Metastatic Lung Carcinoma in the Adrenal Gland (tissue), 1 donor: ENCODE results near the gene SETD7.

DNA sequence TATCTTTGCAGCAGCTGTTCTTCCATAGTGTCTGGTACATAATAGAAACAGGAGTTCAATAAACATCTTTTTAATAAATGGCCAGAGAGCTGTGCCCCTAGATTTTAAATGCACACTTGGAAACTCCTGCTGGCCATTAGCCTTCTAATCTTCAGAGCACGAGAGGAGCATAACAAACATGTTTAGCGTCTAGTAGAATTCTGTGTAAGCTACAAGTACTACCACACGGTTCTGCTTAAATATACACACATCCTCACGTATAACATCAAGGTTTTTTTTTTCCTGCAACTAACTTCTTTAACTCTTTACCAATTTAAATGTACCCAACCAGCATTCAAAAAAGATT lies 705 bp downstream of the SCLT1 start:
- PRO-cap, result no peak

DNA sequence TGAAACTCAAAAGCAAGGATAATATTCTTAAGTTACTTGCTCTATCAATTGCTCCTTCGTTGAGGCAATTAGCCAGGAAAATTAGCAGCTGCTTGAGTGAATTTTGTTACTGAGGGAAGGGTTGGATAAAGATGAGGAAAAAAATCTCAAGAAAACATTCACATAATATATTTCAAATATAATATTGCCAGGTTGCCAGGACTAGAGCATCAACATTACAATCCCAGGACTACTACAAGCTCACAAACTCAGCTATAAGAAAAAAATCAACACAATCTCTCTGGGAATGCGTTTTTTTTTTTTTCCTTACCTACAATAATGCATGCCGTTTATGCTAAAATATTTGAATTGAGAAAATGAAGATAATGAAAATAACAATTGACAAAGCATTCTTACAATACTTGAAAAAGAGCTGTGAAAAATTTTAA lies 1129.1 kb downstream of the C4orf33 start:
- PRO-cap, result no peak

DNA sequence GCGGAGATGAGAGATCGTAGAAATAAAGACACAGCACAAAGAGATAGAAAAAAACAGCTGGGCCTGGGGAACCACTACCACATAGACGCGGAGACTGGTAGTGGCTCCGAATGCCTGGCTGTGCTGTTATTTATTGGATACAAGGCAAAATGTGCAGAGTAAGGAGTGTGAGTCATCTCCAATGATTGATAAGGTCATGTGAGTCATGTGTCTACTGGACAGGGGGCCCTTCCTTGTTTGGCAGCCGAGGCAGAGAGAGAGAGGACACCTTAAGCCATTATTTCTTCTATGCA lies 921.8 kb upstream of the PCDH10 start:
- PRO-cap, result no peak

GRCh38 chr4:133148287-133148833 lies 734 bp upstream of the PCDH10 start:
- PRO-cap, result no peak

GRCh38 chr4:133578830-133579144 lies 429.7 kb downstream of the PCDH10 start:
- PRO-cap, result no peak

GRCh38 chr4:133886547-133886989 lies 315.0 kb downstream of the PABPC4L start:
- PRO-cap, result no peak

DNA sequence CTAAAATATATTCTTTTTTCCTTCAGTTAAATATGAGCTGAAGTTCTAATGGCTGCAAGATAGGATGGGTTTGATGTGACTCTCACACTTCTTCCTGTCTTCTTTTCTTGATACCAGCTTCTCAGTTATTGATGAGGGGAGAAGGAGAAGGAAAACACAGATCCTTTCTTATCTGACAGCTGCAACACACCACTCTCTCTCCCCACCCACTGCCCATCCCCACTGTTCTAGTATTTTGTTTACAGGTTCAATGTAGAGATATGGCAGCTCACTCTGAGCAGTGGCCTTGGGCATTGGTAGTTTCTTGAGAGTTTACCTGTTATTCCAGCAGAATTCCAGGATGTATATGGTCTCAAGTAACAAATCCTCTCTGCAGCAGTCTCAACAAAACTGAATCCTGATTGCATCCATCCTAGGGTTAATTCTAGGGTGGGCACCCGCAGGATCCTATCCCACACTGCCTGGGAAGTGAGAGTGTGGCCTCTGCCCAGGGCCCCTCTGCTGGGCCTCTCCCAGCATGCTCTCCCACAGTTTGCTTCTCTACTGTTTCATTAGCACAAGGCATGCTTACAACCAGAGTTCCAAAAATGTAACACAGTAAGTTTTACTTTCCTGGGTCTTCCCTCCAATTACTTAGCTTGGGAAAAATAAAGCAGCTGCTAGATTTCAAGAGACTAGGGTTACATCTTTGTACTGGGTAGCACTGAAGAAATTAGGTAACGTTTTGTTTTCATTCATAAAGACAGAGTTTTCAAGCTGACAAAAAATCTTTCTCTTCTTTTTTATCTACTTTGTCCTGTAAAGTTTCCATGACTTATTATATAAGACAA lies 130.9 kb upstream of the PCDH18 start:
- PRO-cap, result no peak

GRCh38 chr4:137853527-137853820 lies 321.2 kb upstream of the PCDH18 start:
- PRO-cap, result no peak

DNA sequence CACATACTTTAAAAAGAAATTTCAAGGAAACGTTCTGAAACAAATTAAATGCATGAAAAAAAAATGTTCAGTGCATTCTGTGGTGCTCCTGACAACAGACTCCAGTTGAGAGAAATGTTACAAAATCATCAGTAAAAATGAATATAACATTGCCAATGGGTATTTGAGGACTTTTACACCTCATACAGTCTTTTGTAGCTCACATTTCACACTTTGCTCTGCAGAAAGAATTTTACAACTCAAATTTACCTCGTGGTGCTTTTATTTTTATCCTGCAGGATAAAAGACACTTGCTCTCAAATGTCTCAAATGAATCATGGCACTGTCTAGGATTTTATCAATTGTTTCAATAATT lies 60.6 kb downstream of the SLC7A11 start:
- PRO-cap, result no peak

GRCh38 chr4:138217131-138218126 lies 24.7 kb downstream of the SLC7A11 start:
- PRO-cap, result no peak

- PRO-cap, result no peak
Measured at GRCh38 chr4:138390278-138390784, 148.2 kb upstream of the SLC7A11 start.

DNA sequence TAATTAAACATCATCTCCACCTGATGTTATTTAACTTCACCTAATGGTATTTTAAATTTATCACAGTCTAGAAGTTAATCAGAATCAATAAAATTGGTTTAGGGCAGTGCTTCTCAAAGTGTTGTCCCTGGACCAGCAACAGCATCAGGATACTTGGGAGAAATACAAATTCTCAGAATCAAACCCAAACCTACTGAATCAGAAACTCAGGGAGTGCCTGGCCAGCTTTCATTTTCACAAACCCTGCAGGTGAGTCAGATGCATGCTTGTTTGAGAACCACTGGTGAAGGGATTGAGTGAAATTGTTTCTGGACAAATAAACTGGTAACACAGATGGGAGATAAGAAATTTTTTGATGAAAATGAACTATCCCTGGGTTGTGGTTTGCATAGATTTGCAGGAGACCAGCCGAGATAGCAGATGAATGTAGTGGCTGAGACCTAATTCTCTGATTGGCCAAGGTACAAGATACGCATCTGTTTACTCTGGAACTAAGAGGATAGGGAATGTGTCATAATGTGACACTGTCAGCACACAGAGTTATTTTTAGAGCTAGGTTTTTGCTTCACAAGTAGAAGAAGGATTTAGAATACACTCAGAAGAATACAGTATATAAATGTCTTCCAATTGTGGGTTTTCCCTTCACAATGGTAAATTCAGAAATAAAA lies 117.8 kb upstream of the NOCT start:
- PRO-cap, result no peak

- PRO-cap, result no peak
Measured at GRCh38 chr4:138911801-138912314, 103.7 kb upstream of the NOCT start.

DNA sequence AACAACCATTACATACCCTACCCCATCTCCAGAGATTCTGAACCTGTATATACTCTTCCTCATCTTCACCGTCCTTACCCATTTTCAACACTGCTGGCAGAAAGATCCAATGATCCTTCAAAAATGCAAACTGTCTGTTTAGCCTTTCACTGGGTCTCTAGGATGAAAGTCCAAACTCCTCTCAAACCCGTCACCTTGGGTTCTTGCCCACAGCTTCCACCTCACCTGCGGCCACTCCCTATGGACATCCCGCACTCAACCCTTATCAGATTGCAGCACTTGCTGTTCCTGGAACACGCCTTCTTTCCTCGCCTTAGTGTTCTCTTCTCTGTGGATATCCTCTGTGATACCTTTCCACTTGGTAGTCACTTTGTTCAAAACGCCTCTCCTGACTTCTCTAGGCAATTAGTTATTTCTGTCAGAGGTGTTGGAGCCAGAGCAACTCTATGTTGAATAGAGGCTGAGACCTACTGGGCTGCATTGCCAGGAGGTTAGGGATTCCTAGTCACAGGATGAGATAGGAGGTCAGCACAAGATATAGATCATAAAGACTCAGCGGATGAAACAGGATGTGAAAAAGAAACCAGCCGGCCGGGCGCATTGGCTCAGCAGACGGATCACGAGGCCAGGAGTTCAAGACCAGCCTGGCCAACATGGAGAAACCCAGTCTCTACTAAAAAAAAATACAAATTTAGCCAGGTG lies 4.2 kb upstream of the NOCT start:
- PRO-cap, result no peak

GRCh38 chr4:139017897-139018154 lies 2.2 kb downstream of the NOCT start:
- PRO-cap, result no peak

DNA sequence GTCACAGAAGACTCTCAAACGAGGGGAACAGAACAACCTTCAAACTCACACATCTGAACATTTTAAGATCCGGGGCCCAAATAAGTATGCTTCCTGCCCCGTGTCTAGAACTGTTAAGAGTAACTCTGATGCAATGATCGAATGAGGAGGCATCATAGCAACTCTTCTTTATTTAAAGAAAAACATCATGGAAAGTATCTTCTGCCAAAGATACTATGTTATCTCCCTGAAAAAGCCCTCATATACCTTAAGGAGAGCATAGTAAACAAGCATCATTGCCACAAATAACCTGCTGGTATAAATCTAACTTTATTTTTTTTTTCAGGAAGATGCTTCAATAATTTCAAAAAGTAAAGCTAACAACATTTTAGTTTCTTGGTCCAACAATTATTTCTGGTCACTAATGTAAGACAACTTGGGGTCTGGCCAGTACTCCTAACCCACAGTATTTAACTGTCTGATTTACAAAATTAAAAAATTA lies 68.2 kb downstream of the ELF2 start:
- PRO-cap, result no peak

GRCh38 chr4:139154992-139155263 lies 22.1 kb downstream of the ELF2 start:
- PRO-cap, result no peak

DNA sequence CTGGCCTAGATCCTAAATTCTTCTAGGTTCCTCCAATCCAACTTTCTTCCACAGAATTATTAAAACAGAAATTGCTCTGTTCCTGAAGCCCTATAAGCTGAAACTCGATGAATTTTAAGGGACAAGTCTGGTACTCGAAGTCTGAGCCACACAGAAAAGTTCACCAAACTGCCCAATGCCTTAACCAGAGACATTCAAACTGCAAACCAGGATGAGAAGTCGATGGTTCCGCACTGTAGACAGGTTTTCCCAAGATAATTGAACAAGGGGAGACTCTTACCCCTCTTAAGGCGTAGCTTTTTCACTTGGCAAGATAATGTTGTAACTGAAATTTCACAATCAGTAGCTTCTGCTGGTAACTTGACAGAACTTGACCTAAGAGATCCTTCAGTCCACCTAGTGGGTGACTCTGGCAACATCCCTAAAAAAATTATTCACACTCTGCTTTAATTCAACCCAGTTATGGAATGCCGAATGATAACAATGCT lies 9.4 kb downstream of the ELF2 start:
- PRO-cap, result no peak

DNA sequence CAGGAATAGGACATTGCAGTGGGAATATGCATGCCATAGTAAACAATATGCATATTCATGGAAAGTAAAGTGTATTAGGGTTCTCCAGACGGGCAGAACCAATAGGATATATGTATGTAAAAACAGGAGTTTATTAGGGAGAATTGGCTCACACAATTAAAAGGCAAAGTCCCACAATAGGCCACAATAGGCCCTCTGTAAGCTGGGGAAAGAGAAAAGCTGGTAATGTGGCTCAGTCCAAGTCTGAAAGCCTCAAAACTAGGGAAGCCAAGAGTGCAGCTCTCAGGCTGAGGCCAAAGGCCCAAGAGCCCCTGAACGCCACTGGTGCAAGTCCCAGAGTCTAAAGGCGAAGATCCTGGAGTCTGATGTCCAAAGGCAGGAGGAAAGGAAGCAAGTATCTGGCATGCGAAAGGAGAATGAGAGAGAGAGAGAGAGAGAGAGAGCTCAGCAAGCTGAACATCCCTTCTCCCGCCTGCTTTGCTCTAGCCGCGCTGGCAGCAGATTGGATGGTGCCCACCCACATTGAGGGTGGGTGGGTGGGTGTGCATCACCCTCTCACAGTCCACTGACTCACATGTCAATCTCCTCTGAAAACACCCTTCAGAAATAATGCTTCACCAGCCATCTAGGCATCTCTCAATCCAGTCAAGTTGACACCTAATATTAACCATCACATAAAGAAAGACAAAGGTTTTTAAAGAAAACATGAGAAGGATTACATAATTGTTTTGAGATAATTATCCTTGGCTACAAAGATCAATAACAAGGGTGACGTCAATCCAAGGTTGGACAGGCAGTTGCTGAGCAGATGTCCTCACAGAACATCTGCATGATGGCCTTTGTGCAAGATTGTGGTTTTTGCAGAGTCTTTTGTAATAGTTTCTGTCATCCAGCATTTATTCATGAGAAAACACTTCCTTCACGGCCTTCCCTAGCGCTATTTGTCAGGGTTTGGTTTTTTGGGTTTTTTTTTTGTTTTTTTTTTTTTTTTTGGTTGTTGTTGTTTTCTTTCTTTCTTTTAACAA lies 31.0 kb upstream of the ELF2 start:
- PRO-cap, result no peak

- PRO-cap, result bidirectional peak, plus-strand start at chr4:139556302, minus-strand start at chr4:139556219; bidirectional peak, plus-strand start at chr4:139556540, minus-strand start at chr4:139556440; bidirectional peak, plus-strand start at chr4:139556567, minus-strand start at chr4:139556603
Measured at GRCh38 chr4:139556023-139556690, at the start of gene SETD7. Gene SETD7 (minus strand): TSS chr4:139556219.